ENCODE measurements around a stretch of chr13.

DNA sequence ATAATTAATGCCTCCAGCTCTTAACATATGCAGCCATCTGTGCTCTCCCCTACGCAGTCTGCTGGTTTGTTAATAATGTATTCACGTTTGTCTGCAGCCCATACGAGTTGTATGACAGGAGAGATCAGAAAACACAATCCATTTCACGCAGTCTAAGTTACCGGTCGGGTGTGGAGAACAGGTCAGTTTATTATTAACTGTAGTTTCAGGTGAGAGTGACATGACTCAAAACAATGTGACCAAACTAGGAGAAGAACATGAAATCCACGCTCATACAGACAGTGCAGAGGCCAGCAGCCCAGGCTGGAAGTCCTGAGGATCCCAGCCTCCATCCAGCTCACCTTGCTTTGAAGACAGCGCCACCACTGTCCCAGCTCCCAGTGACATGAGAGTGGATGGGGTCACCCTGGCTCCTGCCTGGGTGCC, 19.8 kb upstream of the ATP11A start:
- PRO-cap = no peak
- RAMPAGE, long total RNA, 2 experiments = no peak in any of the 2 experiments

- PRO-cap = no peak
- RAMPAGE, long total RNA, 2 experiments = no peak in any of the 2 experiments
Measured at GRCh38 chr13:112707594-112708147, 17.8 kb downstream of the ATP11A start.

- PRO-cap = no peak
- RAMPAGE, long total RNA, 2 experiments = no peak in any of the 2 experiments
Measured at GRCh38 chr13:112796149-112796757, 106.4 kb downstream of the ATP11A start.

DNA sequence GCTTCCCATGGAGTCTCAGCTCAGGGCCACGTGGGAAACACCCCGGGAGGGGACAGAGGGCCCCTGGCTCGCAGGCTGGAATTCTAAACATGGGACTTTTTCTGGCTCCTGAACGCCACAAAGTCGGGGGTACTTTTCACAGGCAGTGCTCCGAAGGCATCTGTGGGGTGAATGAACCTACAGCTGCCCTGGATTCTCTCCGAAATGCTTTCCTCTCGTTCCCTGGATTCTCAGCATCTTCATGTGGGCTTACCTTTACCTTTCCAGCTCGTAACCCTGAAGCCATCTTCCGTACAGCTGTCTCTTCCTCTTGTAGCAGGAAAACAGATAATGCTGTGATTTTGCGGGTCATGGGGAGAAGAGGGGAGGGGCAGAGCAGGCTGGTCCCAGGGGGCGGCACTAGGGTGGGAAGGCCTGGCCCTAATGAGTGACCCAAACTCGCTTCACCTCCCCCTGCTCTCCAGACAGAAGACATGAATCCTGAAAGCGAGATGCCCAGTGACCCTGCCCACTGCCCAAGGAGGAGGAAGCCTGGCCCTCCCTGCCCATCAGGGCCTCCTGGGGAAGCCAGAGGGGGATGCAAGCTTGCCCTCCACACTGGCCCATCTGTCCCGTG, 81.0 kb upstream of the MCF2L start:
- PRO-cap = no peak
- RAMPAGE, long total RNA, 2 experiments = no peak in any of the 2 experiments

- PRO-cap = bidirectional peak, plus-strand start at chr13:112894389, minus-strand start at chr13:112894227
- RAMPAGE, long total RNA, 2 experiments = start-site peak on the plus strand in 2 of 2 experiments, at chr13:112894335-112894391 at its widest, 17 to 45 reads per replicate
Measured at GRCh38 chr13:112894117-112894690, 74.8 kb upstream of the MCF2L start.

GRCh38 chr13:112895012-112895461, 74.0 kb upstream of the MCF2L start:
- PRO-cap = no peak
- RAMPAGE, long total RNA, 2 experiments = no peak in any of the 2 experiments

- PRO-cap = unidirectional peak, plus-strand start at chr13:112979366
- RAMPAGE, long total RNA, 2 experiments = start-site peak on the plus strand in 1 of 2 experiments, at chr13:112979312-112979345 at its widest, 31 reads per replicate
Measured at GRCh38 chr13:112978647-112979572, 9.9 kb downstream of the MCF2L start.

DNA sequence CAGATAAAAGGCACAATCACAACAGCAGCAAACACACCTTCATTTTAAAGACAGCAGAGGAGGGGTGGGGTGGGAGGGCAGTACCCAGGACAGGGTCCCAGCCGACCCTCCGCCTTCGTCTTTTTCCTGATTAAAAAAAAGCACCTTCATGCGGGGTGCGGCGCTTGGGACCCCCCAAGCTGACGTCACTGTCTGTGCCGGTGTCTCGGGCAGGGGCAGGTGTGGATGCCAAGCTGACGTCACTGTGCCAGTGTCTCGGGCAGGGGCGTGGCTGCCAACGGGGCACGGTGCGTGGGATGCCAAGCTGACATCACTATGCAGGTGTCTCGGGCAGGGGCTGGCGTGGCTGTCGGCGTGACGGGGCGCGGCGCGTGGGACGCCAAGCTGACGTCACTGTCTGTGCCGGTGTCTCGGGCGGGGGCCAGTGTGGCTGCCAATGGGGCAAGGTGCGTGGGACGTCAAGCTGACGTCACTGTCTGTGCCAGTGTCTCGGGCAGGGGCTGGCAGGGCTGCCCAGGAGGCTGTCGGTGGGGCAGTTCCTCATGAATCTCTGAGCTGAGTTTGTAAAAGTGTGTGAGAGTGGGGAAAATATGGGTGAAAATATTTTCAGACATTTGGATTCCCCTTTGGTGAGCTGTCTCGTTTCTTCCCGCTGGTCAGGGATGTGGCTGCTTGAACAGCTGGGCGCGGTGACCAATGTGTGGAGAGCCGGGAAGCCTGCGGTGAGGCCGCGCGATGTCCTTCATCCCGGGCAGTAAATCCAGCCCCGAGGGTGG, 25.1 kb downstream of the MCF2L start:
- PRO-cap = no peak
- RAMPAGE, long total RNA, 2 experiments = no peak in any of the 2 experiments

- PRO-cap = no peak
- RAMPAGE, long total RNA, 2 experiments = no peak in any of the 2 experiments
Measured at GRCh38 chr13:113023157-113023516, 54.1 kb downstream of the MCF2L start.

DNA sequence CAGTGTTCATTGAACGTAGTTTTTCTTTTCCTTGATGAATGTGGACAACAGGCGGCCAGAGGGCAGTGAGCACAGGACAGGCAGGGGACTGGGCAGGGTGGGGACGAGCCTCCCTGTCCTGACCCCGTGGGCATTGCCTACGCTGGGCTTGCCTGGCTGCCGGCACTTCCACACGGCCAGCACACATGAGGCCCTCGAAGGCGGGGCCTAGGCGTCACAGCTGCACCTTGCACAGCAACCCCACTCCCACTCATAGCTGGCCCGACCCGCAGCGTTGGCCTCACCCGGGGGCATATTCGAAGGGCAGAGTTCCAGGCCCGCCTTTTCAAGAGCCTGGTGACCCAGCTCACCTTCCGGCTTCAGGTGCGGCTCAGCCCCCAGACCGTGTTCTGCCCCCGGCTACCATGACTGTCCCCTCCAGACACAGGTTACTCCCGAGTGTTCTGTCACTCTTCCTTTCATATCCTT, 16.9 kb upstream of the PROZ start:
- PRO-cap = no peak
- RAMPAGE, long total RNA, 2 experiments = no peak in any of the 2 experiments

DNA sequence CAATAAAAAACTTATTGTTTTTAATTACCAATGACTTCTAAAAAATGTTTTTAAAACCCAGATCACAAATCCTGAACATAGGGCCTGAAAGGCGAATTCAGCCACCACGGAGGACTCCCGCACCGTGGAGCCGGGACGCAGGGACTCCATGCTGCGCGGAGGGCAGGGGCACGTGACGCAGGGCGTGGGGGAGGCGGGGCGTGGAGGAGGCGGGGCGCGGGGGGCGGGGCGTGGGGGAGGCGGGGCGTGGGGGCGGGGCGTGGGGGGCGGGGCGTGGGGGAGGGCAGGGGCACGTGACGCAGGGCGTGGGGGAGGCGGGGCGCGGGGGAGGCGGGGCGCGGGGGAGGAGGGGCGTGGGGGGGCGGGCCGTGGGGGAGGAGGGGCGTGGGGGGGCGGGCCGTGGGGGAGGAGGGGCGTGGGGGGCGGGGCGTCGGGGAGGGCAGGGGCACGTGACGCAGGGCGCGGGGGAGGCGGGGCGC, 4.6 kb upstream of the PROZ start:
- PRO-cap = unidirectional peak, minus-strand start at position 147 of the sequence
- RAMPAGE, long total RNA, 2 experiments = no peak in any of the 2 experiments

DNA sequence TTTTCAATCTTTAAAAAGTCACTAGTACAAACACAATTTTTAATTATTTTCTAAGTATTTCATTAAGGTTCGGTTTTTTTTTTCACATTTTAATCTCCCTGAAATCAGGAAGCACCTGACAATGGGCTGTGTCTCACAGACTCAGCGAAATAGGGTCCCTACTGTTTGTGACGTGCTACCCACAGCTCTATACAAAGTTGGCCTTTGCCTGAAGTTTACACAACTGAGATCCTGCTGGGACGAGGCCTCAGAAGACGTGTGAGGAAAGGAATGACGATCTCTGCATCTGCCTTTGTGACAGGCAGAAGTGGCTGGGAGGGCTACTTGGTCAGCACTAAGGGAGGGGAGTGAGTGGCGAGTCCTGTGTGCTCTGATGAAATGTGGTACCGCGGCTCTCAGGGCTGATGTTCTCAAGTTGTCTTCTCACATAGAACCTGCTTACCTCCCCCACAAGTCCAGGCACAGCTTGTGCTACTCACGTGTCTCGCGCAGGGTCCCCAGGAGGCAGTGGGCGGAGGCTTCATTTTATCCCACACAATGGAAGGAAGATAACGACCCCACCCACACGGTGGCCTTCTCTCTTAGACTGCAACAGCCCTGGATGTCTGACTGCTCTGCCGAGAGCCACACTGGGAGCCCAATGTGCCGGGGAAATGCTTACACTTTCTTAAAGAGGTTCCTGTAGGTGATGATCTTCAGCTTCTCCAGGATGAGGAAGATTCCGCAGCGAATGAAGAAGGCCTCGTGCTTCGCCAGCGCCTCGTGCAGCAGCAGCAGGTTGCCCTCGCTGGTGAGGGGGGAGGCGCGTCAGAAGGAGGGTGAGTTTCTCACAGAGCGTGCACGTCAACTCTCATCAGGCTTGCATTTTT, 21.0 kb downstream of the PROZ start:
- PRO-cap = no peak
- RAMPAGE, long total RNA, 2 experiments = no peak in any of the 2 experiments

- PRO-cap = no peak
- RAMPAGE, long total RNA, 2 experiments = no peak in any of the 2 experiments
Measured at GRCh38 chr13:113203975-113204674, 4.3 kb downstream of the PCID2 start.

DNA sequence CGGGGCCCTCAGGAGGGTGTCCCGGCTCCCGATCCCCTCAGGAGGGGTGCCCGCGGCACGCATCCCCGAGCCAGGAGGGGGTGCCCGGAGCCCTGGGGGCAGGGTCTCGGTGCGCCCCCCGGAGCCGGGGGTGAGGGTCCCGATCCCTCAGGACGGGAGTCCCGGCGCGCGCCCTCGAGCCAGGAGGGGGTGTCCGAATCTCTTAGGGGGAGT, 297 bp upstream of the CUL4A start:
- PRO-cap = no peak
- RAMPAGE, long total RNA, 2 experiments = no peak in any of the 2 experiments

DNA sequence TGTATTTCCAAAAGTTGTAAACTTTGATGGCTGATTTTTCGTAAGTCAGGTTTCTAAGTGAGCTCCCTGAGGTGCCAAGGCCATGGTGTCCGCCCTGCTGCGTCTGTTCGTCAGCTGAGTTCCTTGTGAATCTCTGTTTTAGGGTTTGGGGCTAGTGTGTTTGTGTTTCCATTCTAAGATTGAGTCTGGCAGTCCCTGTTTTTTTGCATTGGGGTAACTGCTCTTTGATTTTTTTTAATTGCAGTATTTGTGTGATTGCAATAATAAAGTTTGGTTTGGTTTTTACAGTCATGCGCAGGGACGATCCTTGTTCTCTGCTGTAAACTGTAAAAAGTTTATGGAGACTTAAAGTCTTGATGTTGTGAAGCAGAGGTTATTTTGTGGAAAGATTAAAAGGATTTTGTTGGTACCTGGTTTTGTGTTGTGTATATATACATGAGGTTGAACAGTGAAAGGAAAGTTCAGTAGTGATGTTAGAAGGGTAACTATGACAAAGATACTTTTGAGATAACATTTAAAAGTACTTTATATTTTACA, 32.8 kb upstream of the LAMP1 start:
- PRO-cap = no peak
- RAMPAGE, long total RNA, 2 experiments = no peak in any of the 2 experiments

- PRO-cap = no peak
- RAMPAGE, long total RNA, 2 experiments = no peak in any of the 2 experiments
Measured at GRCh38 chr13:113306203-113306662, 9.2 kb downstream of the LAMP1 start.

DNA sequence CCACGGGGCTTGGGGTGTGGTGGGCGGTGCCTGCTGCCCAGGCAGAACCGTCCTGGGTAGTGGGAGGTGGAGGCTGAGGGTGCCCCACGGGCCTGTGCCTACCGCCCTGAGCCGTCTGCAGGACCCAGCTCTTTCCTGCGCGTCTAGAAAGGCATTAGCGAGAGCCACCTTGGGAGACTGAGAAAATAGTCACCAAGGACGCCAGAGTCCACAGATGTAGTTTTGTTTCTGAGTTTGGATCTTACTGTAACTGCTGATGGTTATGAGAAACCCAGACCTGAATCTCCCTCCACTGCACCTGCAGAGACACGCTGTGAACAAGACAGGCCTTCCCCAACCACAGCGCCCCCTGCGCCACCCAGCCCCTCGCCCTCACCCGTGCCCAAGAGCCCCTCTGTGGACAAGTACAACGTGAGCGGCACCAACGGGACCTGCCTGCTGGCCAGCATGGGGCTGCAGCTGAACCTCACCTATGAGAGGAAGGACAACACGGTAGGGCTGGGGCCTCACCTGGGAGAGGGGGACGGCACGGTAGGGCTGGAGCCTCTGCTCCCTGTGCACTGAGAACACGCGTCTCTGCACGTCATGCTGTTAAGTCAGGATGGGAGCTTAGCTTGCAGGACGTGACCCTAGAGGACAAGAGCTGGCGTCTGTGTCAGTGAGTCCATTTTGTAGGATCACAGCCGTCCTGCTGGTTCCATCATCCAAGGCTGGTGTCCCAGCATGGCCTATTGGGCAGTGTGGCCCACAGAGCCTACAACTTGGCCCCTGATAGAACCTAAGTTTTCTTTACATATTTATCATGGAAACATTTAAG, 22.3 kb downstream of the LAMP1 start:
- PRO-cap = no peak
- RAMPAGE, long total RNA, 2 experiments = no peak in any of the 2 experiments

- PRO-cap = no peak
- RAMPAGE, long total RNA, 2 experiments = no peak in any of the 2 experiments
Measured at GRCh38 chr13:113396331-113396801, 32.4 kb upstream of the GRTP1 start.

- PRO-cap = no peak
- RAMPAGE, long total RNA, 2 experiments = no peak in any of the 2 experiments
Measured at GRCh38 chr13:113427759-113428825, 25.2 kb downstream of the ADPRHL1 start.

DNA sequence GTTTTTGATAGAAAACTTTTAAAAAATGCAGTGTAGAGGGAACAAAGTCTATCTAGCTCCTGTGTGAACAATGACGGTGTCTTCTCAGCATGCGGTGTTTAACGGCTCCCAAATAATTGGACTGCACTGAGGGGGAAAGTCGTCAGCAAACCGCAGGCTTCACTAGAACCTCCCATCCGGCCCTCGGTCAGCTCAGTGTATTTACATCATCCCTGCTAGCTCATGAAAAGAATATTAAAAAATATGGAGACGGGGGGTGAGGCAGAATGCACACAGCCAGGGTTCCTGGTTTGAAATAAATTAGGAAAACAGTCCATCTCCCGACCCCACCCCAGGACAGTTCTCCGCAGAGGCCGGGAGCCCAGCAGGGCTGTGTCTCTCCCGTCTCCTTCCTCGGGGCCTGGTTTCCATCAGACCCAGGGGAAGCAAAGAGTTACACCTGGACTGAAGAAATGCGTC, 757 bp upstream of the ADPRHL1 start:
- PRO-cap = no peak
- RAMPAGE, long total RNA, 2 experiments = no peak in any of the 2 experiments